Tibial artery (tissue), 1 donor: ENCODE measurements around the genes MME, SLC33A1 and SSR3.

DNA sequence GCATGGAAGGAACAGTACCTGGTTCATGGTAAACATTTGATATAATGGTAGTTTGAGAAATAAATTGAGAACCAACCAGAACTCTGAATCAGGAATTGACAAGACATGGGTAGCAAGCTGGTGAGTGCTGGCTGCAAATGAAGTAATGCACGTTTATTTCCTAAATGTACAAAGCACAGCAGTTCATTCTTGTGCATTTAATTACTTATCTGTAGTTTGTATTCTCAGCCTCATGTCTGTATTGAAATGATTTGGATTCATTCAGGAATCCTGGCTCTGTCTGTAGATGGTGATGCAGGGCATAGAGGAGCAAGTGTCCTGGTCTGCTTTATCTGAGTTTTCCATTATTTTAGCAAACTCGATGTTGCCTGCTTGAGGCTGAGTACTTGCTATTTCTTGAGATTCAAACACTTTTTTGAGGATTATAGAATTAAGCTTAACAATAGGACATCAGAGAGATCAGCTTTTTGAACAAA lies 23.2 kb downstream of the ARHGEF26 start:
- PRO-cap = no peak

DNA sequence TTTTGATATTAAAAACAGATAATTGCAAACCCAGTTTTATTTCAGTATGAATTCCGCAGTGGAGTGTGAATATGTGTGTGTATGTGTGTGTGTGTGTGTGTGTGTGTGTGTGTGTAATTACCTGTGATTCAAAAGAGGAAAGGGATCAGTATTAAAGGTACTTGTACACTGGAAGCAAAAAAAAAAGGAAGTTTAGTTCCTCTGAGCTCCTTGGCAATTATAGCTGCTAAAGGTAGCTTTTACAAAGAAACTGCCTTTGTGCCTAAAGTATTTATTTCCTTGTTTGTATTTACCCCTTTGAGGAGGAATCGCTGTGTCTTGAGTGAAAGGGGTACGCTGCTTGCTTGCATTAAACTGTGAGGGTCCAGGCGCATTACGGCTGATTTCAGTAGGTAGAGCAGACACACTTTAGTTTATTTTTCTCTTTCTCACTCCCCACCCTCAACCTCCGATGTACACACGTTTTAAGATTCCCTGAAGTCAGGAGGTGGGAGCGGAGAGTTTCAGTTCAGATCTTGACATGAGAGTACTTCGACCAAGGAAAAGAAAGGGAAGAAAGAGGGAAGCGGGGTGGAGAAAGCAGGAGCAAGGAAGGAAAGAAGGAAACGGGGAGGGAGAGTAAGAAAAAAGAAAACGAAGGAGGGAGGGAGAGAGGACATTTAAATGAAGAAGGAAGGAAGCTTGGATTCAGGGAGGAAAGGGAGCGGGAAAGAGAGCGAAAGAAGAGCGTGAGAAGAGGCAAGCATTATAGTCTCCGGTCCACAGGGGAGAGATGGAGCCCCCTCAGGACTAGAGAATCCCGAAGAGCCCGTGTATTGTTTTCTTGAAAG lies 1.3 kb upstream of the MME start:
- PRO-cap = no peak

DNA sequence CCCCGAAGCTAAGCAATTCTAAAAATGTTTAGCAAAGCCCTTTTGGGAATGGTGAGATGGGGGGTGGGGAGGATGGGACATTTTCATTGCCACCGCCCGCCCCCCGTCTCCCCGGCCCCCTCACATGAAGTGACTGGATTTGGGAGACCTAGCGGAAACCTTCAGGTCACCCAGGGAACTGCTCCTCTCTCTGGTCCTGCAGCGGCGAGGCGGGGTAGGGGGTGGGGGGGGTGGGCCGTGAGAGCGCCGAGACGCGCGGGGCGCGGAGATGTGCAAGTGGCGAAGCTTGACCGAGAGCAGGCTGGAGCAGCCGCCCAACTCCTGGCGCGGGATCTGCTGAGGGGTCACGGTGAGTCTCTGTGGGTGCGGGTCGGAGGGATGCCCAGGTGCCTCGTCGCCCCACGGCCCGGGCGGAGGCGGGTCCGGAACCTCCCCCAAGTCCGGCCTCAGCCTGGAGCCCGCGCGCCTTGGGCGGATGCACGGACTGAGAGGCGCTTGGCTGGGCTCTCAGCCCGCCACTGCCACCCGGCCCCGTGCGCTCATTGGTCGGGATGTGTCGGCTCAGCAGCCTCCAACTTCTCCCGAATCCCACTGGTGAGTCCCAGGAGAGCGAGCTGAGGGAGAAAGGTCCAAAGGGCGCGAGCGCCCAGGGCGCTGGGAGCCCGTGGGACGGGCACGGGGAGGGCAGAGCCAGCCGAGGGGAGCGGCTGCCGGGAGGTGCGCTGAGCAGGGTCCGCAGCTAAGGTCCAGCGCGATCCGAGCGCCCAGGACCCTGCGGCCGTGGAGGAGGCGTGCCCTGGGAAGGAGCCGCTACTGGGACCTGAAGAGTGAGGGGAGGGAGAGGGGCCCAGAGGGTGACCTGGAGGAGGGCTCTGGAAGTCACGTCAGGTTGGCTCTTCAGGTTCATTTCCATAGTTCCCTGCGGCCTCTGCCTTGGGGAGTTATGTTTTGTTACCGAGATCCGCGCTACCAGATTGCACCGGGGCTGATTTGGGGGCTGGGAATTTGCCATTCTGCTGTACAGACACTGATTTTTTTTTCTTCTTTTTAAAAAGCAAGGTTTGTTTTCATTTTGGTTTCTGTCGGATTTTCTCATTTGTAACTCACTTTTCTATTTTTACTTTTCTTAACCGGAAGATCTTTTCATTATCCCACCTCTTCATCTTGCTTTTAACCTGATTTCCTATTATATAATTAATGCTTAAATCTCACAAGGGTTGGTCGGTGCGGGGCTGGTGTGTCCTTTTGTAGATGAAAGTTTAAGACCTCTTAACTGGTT lies at the start of gene MME:
MME (plus strand) TSS at position 912 of the 1,279 bp plus-strand sequence.
- PRO-cap = no peak

DNA sequence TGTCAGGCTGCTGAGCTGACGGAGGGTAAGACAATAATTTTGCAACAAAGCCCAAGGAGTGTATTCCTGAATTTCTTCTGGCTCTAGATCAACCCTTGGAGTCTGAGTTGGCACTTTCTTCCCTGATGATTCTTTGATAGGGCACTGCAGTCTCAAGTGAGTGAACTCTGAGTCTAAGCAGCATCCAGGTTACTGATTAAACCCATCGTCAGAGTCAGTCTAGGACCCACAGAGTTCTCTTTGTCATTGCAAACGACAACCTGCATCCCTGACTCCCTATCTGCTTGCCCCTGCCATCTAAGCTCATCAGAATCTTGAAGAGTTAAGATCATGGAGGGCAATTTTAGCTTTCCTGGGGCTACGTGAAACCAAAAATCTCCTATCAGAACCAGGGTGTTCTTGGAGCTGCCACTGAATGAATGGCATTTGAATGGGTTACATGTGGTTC lies 58.6 kb downstream of the MME start:
- PRO-cap = no peak

GRCh38 chr3:155853913-155854889 lies at the start of gene SLC33A1:
Gene SLC33A1 (minus strand): TSS chr3:155854427.
- PRO-cap = bidirectional peak, plus-strand start at chr3:155854752, minus-strand start at chr3:155854379

DNA sequence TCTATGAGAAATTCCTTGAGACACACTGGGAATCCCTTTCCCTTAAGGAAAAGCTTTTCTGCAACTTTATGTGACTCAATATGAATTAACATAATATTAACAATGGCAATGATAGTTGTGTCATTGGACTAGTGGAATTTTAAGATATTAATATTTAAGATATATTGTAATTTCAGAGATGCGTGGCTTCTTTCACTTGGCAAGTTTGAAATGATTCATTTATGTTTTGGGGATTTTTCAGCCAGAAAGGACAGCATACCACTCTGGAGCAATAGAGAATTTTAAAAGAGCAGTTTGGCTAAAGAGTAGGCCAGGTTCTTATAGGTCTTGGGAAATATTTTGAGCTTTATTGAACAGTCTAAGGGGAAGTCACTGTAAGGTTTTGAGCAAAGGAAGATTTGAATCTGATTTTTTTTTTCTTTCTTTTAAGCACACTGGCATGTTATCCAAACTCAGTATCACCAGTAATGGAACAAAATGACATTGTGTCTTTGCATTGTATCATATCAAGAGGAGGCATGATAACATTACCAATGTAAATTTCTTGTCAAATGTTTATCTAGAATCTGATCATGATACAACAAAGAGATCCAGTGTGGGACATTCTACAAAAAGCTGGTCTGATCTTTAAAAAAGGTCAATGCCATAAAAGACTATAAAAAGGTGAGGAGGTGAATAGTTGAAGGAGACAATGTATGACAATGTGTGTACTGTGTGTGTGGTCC lies 16.6 kb downstream of the GMPS start:
- PRO-cap = no peak

- PRO-cap = unidirectional peak, plus-strand start at chr3:156107077
These were observed 13.5 kb upstream of the KCNAB1 start for GRCh38 chr3:156106802-156107307.

DNA sequence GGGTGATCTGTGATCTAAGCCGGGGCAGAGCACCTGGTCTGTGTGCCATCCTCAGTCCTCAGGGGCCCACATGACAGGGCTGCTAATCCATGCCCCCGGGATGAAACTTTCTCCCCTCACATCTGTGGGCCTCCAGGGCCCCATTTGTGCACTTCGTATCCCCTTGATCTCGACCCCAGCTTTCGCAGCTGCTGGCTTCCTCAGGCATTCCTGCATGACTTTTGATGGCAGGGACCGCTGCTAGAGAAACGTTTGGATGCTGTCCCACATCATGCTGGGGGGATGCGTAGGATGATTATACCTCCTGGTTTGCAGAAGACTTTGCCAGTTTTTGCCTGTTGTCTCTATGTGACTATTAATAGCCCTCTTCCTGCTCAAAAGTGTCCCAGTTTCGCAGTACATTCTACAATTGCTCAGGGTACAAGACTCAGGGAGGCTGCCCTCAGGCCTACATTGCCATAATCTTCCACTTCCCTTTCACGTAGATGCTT lies 10.4 kb upstream of the KCNAB1 start:
- PRO-cap = bidirectional peak, plus-strand start at position 404 of the sequence, minus-strand start at position 215 of the sequence

- PRO-cap = unidirectional peak, plus-strand start at chr3:156142962
These were observed 22.6 kb downstream of the KCNAB1 start for GRCh38 chr3:156142719-156143714.

GRCh38 chr3:156217411-156218105 lies 97.2 kb downstream of the KCNAB1 start:
- PRO-cap = no peak

GRCh38 chr3:156554551-156555525 lies at the start of gene SSR3:
Gene SSR3 (minus strand): TSS chr3:156555117.
- PRO-cap = bidirectional peak, plus-strand start at chr3:156555409, minus-strand start at chr3:156555117

GRCh38 chr3:156558421-156558864 lies 3.5 kb upstream of the SSR3 start:
- PRO-cap = no peak

DNA sequence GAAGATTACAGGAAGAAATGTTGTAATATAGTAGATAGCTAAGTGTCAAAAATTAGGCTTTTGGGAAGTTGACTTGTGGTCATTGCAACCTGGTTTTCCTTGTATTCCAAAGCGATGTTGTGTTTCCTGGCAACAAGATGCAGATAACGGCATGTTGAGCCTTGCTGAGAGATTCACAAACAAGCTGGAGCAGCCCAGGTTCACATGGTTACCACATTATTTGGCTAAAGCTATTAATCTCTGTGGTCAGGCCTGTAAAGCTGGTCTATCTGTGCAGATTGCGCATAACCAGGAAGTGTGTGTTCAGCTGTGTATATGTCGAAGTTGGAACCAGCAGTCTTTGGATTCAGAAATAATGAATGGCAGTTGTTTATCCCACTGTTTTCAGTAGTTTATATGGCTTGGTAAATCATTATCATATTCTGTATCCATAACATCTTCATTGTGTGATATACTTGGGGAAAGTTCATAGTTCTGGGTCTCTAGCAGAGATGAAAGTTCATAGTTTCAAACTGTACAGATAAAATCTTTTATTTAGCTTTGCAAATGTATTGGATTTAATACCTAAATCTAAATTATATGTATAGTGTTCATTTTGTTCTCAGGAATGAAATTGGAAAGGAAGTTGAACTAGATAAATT lies 6.7 kb downstream of the TIPARP start:
- PRO-cap = no peak

GRCh38 chr3:156788262-156788541 lies 38.0 kb upstream of the LEKR1 start:
- PRO-cap = no peak

GRCh38 chr3:156816049-156816630 lies 10.0 kb upstream of the LEKR1 start:
- PRO-cap = no peak

DNA sequence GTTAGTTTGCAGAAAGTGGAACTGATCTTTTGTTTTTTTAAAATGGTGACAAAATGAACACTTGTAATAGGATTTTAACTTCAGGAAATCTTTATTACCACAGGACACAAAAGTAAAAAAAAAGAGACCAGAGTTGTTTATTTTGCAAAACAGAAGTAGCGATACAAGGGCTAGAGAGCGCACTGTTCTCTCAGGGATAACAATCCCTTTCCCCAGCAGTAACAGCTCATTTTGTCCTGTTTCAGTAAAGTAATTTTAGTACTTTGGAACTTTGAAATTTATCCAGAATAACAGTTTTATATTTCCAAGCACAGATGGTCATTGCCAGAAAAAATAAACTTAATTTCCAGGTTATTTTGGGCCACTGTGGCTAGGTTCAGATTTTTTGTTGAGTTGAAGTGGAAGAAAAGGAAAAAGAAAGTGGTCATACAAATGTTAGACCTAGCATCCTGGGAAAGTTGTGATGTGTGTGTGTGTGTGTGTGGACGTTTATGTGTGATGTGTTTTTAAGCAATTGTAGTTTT lies 17.3 kb downstream of the LEKR1 start:
- PRO-cap = no peak

- PRO-cap = no peak
These were observed 89.5 kb downstream of the CCNL1 start for GRCh38 chr3:157070453-157070792.

DNA sequence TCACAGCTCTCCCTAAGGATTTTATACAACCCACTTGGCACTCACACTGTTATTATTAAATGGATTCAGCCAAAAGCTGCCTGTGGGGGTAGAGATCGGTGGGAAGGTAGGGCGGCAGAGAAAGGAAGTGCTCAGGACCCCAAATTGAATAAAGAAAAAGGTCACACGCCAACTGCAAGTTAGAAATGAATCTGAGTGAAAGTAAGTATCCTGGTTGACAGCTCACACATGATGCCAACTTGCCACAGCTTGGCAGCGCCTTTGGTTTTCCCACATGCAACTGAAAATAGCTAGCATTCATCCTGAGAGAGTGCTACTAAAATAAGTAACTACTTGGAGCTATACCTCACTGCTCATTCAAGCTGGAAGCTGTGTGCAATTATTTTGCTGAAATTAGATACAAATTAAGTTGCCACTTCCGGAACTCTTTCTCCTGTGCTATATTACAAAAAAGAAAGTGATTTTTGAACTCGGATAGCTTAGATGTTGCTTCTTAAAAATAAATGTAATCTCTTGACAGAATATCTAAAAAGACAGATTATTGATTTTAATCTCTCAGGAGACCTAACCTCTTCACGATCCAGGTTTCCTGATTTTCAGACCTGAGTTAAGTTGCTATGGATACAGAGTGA lies 73.5 kb downstream of the CCNL1 start:
- PRO-cap = no peak

GRCh38 chr3:157129773-157130379 lies 30.1 kb downstream of the CCNL1 start:
- PRO-cap = no peak

GRCh38 chr3:157160421-157160651 lies 389 bp upstream of the CCNL1 start:
- PRO-cap = no peak